SK-MEL-5 (cell line): ENCODE results near the gene TPM1.

RAMPAGE:
- cytosol, long total RNA, result no peak
- long total RNA, result no peak
- nucleus, long total RNA, result no peak
These were observed 302.4 kb upstream of the ICE2 start for GRCh38 chr15:60781333-60781718.

DNA sequence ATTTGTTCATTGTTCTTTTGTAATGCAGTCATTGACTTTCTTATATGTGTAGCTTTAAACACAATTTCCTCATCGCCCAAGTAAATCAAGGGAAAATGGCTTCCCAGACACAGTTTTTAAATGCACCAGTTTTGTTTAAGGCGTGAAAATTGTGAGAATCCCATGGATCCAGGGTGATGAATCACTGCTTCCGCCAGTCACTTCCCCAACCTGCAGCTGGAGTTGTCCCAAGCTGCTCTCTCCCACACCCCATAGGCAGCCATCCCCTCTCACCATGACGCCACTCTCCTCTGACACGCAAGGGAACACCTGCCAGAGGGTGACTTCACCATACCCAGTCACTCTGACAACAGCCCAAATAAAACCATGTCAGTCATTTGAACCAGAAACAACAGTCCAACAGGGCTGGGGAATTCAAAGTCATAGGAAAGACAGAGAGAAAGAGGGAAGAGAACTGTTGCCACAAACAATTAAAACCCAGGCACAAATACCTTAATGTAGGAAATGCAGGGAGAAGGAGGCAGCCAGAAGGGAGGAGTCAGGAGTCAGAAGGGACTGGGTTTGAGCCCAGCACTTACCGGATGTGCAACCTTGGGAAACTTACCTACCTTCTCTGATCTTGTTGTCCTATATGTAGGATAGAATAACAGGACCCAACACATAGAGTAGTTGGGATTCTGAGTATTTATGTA lies 326.1 kb upstream of the ICE2 start:
RAMPAGE:
- cytosol, long total RNA, result no peak
- long total RNA, result no peak
- nucleus, long total RNA, result no peak

DNA sequence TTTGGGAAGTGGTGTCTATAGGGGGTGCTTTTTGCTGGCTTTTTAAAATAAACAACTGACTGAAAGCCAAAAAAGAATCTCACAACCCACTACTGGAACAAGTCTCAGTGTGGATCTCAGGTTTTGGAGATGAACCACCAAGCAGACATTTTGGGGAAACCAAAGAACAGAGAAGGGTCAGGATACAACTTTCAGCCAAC lies 329.8 kb upstream of the RORA start:
RAMPAGE:
- cytosol, long total RNA, result no peak
- long total RNA, result no peak
- nucleus, long total RNA, result no peak

GRCh38 chr15:62059600-62060218 lies 538 bp downstream of the VPS13C start:
RAMPAGE:
- cytosol, long total RNA, result no peak
- long total RNA, result no peak
- nucleus, long total RNA, result no peak

DNA sequence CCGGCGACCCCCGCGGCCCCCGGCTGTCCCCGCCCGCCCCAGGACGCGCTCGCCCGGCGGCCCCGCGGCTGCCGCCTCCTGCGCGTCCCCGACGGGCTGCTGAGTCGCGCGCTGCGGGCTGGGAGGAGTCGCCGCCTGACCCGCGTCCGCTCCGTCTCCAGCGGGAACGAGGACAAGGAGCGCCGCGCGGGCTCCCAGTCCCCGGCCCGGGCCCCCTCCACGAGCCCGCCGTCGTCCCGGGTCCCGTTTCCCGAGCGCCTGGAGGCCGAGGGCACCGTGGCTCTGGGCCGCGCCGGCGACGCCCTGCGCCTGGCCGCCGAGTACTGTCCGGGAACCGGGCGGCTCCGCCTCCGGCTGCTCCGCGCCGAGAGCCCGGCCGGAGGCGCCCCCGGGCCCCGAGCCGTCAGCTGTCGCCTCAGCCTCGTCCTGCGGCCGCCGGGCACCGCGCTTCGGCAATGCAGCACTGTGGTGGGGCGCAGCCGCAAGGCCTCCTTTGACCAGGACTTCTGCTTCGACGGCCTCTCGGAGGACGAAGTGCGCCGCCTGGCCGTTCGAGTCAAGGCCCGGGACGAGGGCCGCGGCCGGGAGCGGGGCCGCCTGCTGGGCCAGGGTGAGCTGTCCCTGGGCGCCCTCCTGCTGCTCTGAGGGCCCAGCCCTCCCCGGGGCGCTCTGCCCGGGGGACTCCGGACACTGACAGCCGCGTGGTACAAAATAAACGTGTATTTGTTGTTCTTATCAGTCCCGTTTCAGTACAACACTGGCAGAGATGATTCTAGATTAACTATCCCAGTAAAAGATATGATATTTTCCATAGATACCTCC lies 1.5 kb downstream of the C2CD4A start:
RAMPAGE:
- cytosol, long total RNA, result no peak
- long total RNA, result no peak
- nucleus, long total RNA, result no peak

DNA sequence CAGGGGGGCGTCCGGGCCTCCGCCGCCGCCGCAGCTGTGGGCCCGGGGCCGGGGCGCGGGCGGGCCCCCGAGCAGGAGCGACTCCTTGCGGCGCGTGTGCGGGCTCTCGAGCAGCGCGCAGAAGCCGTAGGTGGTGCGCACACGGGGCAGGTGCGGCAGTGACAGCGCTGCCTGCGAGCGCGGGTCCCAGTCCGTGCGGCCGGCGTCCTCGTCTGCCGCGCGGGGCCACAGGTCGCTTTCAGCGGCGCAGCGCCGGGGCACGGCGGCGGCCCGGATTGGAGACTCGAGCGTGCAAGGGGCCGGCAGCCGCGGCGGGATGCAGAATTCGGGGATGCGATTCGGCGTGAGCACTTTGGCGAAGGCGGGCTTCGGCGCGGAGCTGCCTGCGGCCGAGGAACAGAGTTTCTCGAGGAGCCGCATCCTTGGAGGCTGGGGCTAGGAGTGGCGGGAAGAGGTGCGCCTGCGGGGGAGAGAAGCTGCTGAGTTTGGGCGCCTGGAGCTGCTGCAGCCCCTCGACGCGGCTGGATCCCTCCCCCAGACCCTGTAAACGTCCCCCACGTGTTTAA lies 437 bp downstream of the C2CD4B start:
RAMPAGE:
- cytosol, long total RNA, result no peak
- long total RNA, result no peak
- nucleus, long total RNA, result no peak

DNA sequence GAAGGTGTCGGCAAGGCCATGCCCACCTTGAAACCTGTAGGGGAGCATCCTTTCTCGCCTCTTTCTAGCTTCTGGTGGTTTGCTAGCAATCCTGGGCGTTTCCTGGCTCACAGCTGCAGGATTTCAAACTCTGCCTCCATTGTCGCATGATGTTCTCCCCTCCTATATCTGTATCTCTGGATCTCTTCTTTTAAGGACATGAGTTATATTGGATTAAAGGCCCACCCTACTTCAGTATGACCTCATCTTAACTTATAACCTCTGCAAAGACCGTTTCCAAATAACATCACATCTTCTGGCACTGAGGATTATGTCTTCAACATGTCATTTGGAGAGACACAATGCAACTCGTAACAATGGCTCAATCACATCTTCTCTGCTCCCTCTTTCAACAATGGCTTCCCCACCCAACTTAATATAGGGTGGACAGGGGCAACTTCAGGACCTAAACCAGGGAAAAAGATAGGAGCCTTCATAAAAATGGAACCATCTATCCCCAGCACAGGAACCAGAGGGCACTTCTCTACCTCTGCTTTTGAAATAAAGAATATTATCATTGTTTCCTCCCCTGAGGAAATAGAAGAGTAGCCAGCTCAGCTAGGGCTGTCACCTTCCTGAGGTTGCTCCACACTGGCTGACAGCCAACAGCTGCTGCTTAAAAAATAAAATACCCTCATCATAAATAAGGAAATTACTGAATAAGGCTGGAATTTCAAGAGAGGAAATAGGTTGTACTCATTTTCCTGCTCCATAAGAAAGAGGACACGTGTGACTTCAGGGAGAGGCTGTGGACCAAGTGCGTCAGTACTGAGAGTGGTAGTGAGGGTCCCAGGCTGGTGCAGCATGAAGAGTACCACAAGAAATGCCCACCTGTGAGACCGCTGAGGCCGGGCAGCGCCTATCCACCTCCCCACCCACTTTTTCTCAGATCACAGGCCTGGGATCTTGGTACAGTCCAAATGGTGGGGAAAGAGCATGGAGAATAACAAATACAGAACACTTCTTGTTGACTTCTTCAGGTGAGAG lies 7.9 kb upstream of the C2CD4B start:
RAMPAGE:
- cytosol, long total RNA, result no peak
- long total RNA, result no peak
- nucleus, long total RNA, result no peak

DNA sequence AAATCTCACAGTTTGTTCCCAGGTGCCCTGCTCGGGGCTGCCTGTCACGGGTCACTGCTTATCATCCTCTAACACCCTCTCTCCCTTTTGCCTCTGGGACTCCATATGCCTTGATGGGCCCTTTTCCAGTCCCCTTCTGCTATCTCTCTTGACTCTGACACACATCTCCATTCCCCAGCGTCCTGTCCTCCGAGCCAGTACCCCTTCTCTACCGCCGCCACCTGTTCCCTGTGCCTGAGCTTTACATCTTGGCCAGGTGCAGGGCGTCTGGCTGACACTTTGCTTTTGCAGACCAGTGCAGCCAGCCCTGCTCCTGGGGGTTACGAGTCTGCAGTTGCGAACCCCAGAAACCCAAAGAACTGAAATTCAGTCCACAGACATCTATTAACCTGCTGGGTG lies 65.3 kb downstream of the TLN2 start:
RAMPAGE:
- cytosol, long total RNA, result no peak
- long total RNA, result no peak
- nucleus, long total RNA, result no peak

DNA sequence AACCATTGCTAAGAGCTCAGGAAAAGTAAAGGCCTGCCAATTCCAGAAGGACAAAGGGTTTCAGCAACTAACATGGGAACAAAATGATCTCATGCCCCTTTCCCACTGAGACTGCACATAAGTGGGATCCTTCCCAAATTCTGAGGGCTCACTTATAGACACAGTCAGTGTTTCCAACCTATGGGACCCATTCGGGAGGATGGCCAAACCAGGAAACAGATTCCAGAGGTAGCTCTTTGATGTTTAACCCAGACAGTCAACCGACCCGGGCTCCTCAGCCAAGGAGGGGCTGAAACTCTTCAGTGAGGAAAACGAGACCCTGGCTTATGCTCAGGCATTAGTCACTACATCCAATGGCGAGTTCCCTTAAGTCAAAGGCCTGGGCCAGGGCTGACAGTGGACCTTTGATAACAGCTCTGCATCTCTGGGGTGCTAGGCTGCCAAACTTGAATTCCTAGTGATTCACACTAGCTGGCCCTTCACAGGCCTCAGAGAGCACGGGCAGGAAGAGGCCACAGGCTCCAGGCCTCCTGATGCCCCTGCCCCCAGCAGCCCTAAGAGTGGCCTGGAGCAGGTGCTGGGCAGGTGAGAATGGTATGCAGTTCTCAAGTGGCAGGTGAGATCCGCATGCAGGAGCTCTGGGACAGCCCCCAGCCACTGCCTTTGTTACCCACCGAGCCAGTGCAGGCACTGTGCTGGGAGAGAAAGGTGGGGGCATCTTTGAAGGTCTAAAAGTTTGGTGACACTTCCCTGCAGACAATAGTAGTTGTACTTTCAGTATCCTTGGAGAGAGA lies 79.9 kb downstream of the TLN2 start:
RAMPAGE:
- cytosol, long total RNA, result no peak
- long total RNA, result no peak
- nucleus, long total RNA, result no peak

DNA sequence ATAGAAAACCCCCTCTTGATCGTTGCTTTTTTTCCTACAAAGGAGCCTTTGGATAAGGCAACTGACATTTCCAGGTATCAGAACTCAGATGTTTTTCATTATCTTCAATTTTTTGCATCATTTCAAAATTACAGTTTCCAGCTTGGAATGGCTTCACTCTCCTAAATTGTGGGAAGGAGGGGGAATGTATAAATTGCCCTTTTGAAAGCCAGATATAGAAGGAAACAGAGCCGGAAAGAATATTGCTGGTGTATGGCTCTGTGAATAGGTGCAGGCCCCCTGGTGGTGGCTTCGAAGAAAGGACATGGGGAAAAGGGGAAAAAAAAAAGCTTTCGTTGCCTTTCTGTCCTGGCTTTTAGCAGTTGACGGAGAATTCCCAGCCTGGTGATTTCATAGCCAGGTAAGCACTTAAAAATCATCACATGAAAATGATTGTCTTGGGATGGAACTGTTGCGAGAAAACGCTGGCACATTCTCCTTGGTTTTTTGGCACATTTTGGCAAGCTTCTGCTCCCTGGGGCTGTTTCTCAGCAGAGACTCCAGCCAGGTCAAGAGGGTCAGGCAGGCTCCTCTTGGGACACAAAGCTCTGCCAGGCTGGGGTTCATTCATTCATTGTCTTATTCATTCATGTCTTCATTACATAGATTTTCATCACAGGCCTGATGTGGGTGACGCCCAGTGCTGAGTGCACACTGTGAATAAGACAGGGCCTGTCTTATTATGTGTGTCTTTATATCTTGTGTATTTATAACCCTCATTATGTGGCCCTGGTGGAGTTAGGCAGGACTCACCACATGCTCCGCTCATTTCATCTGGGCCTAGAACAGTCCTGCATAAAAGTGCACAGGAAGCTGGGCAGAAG lies 300.0 kb upstream of the TPM1 start:
RAMPAGE:
- cytosol, long total RNA, result no peak
- long total RNA, result no peak
- nucleus, long total RNA, result no peak

GRCh38 chr15:62883758-62884486 lies 158.6 kb upstream of the TPM1 start:
RAMPAGE:
- cytosol, long total RNA, result no peak
- long total RNA, result no peak
- nucleus, long total RNA, result no peak

DNA sequence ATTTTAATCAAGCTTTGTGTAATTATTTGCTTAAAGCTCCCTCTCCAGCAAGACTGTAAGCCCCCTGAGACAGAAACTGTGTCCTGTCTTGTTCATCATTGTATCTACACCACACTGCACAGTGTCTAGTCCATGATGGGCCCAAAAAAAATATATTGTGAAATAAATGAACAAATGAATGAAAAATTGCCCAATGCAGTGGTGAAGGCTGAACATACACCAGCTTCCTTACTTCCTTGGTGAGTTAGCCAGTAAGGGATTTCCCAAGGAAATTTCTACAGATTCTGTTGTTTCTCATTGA lies 154.6 kb upstream of the TPM1 start:
RAMPAGE:
- cytosol, long total RNA, result no peak
- long total RNA, result no peak
- nucleus, long total RNA, result no peak

RAMPAGE:
- cytosol, long total RNA, result no peak
- long total RNA, result no peak
- nucleus, long total RNA, result no peak
These were observed 143.5 kb upstream of the TPM1 start for GRCh38 chr15:62898881-62899570.

GRCh38 chr15:62901120-62901817 lies 141.3 kb upstream of the TPM1 start:
RAMPAGE:
- cytosol, long total RNA, result no peak
- long total RNA, result no peak
- nucleus, long total RNA, result no peak

DNA sequence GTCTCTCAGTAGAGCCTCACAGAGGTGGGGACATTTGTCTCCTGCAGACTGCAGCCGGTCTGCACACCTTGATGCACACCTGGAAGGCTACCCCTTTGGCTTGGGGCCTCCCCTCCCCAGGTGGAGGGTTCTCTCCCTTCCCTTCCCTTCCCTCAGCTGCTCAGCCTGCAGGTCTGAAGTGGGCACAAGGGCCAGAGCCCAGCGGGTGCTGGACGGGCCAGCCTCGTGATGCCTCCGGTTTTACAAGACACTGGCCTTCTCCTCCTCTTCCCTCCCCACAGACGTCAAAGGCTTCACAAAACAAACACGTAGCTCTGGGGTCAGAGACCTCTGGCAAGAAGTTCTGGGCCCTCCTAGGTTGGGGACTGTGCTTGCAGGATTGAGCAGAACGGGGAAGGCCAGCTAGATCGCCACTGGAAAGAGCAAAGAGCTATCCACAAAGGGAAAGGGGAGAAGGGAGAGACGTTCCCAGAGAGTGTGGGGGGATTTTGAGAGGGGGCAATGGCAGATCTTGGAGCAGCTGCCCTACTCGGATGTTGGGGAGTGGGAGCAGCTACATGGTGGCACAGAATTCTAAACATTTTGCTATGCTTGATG lies 81.4 kb upstream of the TPM1 start:
RAMPAGE:
- cytosol, long total RNA, result no peak
- long total RNA, result no peak
- nucleus, long total RNA, result no peak

DNA sequence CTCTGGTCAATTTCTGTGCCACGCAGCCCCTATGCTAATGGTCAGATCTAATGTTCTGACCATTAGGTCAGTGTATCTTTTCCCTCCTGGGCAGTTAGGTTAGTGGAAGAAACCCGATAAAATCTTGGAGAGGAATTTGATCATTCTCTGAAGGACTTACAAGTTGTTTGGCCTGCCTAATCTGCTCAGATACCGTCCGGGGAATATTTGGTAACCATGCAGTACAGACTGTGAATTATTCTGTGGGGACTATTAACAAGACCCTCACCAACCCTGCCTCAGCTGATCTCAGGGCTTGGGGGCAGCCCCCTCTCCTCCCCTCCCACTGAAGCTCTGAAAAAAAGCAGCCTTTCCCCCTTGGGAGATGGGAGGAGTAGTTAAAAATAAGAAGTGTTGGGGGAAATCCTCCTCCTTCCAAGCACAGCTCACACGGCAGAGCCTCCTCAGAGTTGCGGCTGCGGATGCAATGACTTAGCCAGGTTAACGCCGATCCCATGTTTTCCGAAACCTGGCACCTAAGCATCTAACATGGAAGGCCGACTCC lies 1.3 kb upstream of the TPM1 start:
RAMPAGE:
- cytosol, long total RNA, result no peak
- long total RNA, result no peak
- nucleus, long total RNA, result no peak

GRCh38 chr15:63042628-63043541 lies at the start of gene TPM1:
TPM1 (plus strand) TSS chr15:63042747.
RAMPAGE:
- cytosol, long total RNA, result no peak
- long total RNA, result no peak
- nucleus, long total RNA, result no peak

RAMPAGE:
- cytosol, long total RNA, result no peak
- long total RNA, result no peak
- nucleus, long total RNA, result no peak
These were observed 2.1 kb downstream of the TPM1 start for GRCh38 chr15:63044506-63045242.

DNA sequence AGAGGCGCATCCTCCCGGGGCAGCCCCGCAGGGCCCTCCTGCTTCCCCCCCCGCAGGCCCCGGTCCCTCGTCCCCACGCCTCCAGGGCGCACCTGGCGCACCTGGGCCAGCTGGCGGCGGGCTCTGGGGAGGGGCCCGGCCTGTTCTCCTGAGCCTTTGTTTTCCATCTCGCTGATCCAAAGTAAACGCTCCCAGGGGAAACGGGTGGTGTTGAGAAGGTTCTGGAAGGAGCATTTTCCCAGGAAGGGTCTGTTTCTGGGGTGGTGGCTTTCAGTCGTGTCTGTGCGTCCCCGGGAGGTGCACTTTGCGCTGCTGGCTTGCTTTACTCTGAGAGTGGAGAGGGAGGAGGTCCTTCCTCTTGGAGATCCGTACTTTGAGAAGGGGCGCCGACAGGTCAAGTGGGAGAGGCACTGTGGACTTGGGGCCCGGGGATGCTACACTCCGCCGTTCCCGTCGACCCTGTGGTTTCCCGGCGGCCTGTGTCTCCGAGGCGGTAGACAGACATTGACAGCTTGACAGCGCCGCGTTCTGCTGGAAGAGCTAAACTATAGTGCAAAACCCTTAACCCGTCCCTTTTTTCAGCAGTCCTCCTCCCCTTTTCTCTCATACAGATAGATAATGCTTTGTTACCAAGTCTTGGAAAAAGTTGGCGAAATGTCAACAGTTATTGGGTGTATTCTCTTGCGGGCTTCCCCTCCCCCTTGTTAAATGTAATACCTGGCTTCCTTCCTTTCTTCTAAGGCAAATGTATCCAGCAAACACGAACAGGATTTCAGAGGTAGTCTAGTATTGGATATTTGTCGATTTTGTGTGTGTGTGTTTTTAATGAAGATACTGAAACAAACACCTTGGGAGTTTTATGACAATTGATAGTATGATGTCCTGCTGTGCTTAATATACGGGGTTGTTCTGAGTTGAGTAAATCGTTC lies 6.5 kb downstream of the TPM1 start:
RAMPAGE:
- cytosol, long total RNA, result no peak
- long total RNA, result no peak
- nucleus, long total RNA, result no peak

DNA sequence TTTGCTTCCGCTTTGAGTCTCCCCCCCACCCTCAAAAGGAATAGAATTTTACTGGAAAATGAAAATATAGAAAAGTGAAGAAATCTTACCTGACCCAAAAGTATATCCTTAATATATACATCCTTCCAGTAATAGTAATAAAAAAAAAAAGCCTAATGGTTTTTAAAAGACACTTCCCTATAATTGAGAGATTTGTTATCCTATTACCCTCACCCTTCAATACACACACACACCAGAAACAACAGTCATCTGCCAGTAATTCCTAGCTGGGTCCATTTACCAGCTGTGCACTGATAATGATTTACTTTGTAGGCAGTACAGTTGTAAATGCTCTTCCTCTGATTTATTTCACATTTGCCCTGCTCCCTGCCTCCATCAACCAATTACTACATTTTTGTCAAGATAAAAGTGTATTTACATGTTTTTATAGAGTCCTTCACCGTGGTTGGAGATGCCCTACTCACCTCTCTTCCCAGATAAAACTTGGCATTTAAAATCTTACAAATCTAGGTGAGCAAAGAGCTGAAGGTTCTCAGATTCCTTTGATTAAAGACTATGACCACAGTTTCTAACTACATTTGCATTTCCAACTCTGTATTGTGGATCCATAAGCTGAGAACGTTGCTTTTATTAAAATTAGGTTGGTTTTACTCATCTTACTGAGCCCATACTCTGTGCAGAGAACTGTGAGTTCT lies 12.5 kb downstream of the TPM1 start:
RAMPAGE:
- cytosol, long total RNA, result no peak
- long total RNA, result no peak
- nucleus, long total RNA, result no peak